ENCODE measurements around a stretch of chr7.

GRCh38 chr7:51241796-51242143 lies 74.8 kb downstream of the COBL start:
- RRBS, 2 experiments, result no CpG with 5 or more reads among the region's 3 CpGs

DNA sequence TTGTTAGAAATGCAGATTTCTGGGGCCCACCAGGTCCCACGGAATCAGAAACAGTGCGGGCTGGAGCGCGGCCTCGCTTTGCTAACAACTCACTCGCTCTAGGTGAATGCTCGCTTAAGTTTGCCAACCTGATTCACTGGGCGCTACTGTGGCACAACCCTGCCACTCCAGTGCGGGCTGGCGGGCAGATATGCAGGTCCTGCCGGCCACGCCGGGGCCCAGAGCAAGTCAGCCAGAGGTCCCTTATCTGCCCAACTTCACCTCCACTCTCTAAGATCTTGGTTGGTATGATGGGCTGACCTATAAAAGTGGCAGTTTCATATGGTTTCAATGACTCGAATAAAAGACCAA lies 698 bp upstream of the COBL start:
- RRBS, 2 experiments, result no CpG with 5 or more reads among the region's 14 CpGs

GRCh38 chr7:52956461-52957054 lies 78.9 kb upstream of the POM121L12 start:
- RRBS, 2 experiments, result no CpG with 5 or more reads among the region's 12 CpGs

DNA sequence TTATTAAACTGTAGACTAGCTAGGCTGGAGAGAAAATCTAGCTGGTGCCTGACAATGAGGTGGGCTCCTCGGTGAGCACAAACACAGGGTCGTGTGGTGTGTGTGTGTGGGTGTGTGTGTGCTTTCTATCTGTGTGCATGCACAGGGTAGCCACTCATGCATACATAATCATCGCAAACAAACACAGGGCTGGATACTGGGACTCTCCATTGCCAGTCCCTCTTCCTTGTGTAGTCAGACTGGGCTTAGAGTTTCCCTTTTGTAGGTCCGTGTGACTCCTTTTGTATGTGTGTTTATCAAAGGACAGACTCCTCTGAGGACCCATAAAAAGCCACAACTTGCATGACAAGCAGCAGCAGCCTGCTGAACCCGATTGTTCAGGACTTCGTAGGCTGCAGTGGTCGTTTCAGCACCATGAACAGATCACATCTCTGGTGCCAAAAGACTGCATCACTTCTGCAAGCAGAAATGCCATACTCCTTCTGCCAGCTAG lies 838 bp downstream of the VSTM2A start:
- RRBS, 2 experiments, result no CpG with 5 or more reads among the region's 7 CpGs

DNA sequence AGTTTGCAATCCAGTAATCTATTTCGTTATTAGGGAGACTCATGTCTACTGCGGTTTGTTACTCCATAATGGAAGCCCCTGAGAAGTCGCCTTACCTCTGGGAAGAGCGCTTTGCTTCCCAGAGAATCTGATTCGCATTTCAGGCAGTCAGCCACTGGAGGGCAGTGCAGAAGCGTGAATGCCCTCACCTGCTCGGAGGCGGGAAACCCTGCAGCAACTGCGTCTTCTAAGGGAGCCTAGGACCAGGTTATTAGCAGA lies 15.1 kb upstream of the SEC61G start:
- RRBS, 2 experiments, result no CpG with 5 or more reads among the region's 9 CpGs

DNA sequence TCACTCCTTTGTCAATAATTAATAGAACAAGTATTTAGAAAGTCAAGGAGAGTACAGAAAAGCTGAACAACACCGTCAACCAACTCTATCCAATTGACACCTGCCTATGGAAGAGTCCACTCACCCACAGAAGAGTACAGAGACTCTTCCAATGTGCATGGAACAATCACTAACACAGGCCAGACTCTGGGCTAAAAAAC lies 110.1 kb upstream of the EGFR start:
- RRBS, 2 experiments, result no CpG with 5 or more reads among the region's 1 CpG

DNA sequence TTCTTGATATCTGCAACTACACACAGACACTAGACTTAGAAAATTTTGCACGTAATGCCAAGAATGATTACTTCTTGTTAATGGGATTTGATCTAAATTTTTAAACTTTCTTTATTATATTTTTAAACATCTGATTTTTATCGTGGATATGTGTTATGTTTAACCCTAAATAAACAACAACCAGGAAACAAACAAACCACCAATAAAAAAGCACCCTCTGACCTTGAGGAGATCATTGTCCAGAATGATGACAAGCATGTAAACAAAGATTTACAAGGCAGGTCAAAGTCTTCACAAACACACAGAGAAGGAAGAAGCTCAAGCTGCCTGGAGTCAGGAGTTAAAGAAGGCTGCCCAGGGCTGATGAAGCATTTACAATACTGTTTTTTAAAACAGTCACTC lies 31.1 kb upstream of the EGFR start:
- RRBS, 2 experiments, result no CpG with 5 or more reads among the region's 2 CpGs

DNA sequence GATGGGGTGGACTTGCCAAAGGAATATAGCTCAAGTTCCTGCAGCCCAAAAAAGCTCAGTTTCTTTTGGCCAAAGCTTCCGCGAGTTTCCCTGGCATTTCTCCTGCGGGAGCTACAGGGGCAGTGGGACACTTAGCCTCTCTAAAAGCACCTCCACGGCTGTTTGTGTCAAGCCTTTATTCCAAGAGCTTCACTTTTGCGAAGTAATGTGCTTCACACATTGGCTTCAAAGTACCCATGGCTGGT lies 807 bp upstream of the EGFR start:
- RRBS, 2 experiments, result no CpG with 5 or more reads among the region's 5 CpGs

- RRBS, 2 experiments, result no CpG with 5 or more reads among the region's 9 CpGs
Measured at GRCh38 chr7:55021199-55021609, 2.4 kb downstream of the EGFR start.

- RRBS, 2 experiments, result no CpG with 5 or more reads among the region's 10 CpGs
Measured at GRCh38 chr7:55042874-55043258, 24.0 kb downstream of the EGFR start.

- RRBS, 2 experiments, result no CpG with 5 or more reads among the region's 14 CpGs
Measured at GRCh38 chr7:55146407-55146772, 127.6 kb downstream of the EGFR start.

DNA sequence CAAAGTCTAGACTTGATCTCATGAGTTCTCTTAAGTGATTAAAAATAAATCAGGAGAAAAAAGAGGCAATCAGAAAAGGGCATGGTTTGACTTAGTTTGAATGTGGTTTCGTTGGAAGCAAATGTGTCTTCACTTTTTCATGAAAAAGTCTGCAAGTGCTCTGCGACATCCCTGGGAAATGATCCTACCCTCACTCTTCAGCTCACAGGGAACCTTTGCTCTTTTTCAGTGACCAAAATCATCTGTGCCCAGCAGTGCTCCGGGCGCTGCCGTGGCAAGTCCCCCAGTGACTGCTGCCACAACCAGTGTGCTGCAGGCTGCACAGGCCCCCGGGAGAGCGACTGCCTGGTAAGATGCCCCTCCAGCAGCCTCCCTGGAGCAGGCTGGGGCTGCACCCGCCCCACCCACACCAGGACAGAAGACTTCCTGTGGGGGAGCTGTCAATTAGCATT lies 133.5 kb downstream of the EGFR start:
- RRBS, 2 experiments, result 94% methylated on average over 4 of the region's 8 CpGs

GRCh38 chr7:55380139-55381034 lies 15.2 kb downstream of the LANCL2 start:
- RRBS, 2 experiments, result no CpG with 5 or more reads among the region's 13 CpGs

GRCh38 chr7:55463397-55464112 lies 98.4 kb downstream of the LANCL2 start:
- RRBS, 2 experiments, result no CpG with 5 or more reads among the region's 4 CpGs

DNA sequence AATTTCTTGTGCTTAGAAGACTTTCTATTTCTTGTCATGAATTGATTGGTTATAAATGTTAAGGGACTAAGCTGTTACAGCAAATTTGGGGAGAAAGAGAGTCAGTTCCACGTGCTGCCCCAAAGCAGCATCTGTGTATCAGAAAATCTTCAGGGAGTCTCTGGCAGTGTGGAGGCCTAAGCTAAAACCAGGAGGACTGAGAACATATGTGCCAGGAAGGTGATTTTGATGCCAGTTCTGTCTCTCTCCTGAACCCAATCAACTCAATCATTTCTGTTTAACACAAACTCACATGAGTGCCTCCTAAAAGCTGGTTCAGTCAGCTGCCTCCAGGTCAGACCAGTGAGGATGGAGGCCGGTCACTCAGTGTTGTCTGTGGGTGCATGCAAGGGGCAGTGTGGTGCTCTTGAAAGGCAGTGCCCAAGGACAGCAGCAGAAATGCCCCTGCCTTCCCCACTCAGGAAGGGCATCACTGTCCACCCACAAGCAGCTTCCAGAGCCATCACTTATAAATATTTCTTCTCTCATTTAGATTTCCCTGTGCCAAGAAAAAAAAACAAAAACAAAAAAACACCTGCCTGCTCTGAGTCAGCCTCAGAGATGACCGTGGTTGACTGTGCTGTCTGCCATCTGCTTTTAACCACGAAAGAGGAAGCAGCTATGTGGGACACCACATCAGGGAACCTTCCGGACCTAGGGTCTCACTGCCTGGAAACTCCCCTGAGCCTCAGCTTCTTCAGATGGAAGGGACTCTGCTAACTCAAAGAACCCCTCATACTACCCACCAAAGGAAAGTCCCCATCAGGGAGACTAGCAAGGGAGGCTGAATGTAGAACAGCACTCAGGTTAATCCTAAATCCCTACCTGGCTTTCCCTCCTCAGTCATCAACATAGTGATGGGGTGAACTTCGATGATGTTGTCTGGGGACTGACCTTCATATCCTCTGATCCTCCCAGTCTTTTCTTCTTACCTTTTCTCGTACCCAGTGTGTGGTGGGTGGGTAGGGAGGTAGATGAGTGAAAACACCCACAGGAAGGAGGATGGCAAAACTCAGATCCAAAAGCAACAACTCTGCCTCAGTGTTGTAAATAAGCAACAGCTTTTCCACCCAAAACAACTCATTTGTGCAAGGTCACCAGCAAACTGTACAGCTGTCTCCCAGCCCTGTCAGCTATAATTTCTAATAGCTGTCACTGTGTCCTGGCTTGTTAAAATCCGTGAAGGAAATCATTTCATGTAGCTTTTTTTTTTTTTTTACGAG lies 39.0 kb downstream of the VOPP1 start:
- RRBS, 2 experiments, result no CpG with 5 or more reads among the region's 9 CpGs

DNA sequence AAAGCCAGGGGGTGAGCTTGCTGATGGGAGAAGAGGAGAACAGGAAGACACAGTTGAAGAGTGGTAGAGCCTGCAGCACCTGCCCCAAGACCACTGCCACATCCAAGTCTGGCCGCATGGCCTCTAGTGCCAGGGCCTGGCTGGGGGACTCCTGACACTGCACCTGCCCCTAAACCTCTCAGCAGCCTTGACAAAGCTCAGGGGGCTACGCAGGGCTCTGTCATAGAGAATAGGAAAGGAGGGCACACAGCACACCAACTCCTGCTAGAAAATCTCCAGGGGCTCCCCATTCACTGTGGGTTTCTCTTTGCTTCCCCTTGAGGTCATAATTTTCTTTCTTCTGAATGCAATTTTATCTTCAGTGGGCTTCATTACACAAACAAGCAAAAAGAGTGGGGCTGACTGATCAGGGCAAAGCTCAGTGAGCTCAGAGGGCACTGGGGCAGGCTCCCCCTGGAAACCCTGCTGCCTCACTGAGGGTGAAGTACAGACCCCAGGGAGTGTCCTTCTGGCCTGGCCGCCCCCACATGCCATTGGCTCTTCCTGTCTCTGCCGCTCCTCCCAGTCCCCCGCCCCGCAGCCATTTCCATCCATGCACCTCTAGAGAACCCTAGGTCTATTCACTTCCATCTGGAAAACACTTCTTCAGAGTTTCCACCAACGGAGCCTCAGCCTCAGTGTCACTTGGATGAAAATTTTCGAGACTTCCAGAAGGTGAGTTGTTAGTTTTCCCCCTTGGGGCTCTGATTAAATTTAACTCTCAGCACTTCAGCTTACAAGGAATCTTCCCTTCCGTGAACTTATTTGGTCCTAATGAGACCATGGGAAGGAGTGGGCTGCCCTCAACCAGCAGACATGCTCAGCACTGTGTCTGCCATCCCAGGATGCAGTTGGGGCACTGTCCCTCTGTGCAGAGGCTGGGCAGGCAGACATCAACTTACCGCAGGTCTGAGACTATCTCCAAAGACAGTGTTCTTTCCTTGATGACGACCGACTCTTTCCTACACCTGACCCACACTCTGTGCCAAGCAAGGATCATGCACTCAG lies 37.0 kb downstream of the VOPP1 start:
- RRBS, 2 experiments, result no CpG with 5 or more reads among the region's 12 CpGs

GRCh38 chr7:55551177-55551719 lies 21.1 kb downstream of the VOPP1 start:
- RRBS, 2 experiments, result no CpG with 5 or more reads among the region's 10 CpGs

DNA sequence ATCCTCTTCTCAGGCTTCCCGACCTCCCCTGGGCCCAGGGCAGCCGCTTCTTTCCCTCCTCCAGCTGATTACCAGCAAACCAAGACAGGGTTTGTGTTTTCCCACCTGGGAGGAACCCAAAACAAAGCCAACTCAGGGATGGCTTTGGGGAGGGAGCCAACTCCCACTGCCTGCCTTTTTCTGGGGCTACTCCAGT lies 116.4 kb upstream of the VOPP1 start:
- RRBS, 2 experiments, result no CpG with 5 or more reads among the region's 2 CpGs

- RRBS, 2 experiments, result no CpG with 5 or more reads among the region's 9 CpGs
Measured at GRCh38 chr7:55694417-55695136, 122.3 kb upstream of the VOPP1 start.

- RRBS, 2 experiments, result no CpG with 5 or more reads among the region's 9 CpGs
Measured at GRCh38 chr7:56057818-56058226, 6.3 kb downstream of the CCT6A start.

Data from bronchial epithelial cell (primary cell).